ENCODE measurements around the genes CRYBA1, GIT1 and NSRP1.

- PRO-cap, 8 experiments: no peak in any of the 8 experiments
Measured at GRCh38 chr17:28917149-28917974, 14.5 kb upstream of the DHRS13 start.

DNA sequence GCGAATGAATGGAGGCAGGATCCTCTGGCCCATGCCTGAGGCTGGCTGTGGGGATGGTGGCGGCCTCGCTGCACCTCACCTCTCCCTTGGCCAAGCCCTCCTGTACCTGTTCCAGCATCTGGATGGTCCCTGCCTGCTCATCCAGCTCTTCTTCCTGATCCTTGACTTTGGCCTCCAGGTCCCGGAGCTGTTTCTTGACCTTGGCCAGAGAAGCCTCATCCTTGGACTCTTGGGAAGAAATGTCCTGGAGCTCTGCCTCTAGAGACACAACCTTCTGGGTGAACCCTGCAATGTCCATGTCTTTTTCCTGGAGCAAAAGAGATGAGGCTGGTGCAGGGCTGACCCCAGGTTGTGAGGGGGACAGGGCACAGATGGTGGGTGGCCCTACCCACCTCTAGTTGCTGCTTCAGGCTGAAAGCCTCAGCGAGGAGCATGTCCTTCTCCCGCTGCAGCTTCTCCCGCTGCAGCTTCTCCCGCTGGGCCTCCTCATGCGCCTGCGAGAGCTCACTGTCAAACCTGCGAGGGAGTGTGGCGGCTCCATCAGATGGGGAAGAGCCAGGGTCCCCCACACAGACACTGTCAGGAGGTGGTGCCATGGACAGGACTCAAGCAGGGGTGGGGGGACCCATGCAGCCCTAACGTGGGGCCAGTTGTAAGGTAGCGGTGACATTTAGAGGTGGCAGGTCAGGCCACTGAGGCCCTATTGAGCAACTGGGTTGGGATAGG is 51.8 kb downstream of the PIPOX start:
- PRO-cap, 8 experiments: no peak in any of the 8 experiments

GRCh38 chr17:29124824-29125332 is 55.3 kb downstream of the MYO18A start:
- PRO-cap, 8 experiments: no peak in any of the 8 experiments

DNA sequence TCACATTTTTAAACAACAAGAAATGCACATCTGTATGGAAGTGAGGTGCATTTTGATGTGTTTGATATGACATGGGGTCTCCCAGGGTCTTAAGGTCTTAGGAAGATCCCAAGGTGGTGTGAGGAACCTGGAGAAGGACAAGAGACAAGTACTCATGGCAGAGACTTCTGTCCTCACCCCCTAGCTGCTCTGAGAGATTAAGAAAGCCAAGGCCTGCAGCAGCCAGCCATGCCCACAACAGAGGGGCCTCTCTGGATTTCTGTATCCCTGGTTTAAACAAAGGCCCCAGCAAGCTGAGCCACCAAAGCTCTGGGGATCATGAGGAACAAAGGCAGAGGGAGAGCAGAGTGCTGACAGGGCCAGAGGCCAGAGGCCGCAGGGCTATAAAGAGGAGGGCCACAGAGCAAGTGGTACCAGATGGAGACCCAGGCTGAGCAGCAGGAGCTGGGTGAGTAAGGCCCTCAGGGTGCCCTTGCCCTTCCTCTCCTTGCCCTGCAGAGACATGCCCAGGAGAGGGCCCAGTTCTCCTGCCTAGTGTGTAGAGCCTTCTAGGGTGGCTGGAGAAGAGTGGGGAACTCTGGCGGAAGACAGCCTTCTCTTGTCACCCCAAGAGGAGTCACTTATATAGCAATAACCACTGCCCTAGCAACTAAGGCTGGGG is at the start of gene CRYBA1:
Gene CRYBA1, plus strand, starts transcription at position 413 of the 661 bp plus-strand sequence.
- PRO-cap, 8 experiments: no peak in any of the 8 experiments

DNA sequence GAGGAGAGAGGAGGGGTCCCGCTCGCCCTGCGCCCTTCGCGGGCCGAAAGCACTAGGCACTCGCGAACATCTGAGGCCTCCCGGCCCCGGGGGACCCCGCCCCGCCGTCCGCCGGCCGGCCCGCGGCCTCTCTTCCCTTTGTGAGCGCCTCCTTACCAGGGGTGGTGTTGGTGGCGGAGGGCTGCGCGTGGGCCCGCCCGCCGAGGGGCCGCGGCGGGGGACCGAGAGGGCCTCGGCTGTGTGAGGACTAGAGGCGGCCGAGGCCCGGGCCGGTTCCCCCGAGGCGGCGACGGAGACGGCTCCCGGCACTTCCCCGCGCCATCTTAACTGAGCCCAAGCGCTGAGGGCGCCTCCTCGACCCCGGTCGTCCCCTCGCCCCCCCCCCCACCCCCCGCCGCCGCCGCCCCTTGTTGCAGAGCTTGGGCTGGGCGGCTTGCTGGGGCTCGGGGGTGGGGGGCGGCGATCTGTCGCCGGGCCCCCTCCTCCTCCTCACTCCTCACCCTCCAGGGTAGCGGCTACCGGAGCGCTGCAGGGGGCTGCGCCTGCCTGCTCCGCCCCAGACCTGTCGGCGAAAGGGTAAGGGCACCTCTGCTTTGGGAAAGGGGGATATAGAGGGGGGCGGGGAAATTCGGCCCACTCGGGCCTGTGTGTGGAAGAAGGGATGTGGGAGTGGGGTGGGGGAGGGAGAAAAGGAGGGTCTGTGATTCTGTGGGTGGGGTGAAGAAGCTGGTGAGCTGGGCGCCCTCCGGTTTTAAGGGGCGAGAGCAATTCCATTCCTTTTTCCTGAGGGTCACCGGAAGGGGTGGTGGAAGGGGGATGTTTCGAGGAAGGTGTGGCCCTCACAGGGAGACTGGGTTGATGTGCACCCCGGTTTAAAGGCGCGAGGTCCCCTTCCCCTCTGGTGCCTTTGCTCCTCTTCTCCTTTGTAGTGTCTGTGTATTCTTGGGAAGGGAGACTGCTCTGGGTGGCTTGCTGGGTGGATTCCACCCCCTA is 582 bp downstream of the TAOK1 start:
- PRO-cap, 8 experiments: peak in 8 of 8 experiments; most common plus-strand start position 158 of the sequence (in 4); most common minus-strand start position 325 of the sequence (in 5)

GRCh38 chr17:29433655-29434033 is 43.5 kb downstream of the TAOK1 start:
- PRO-cap, 8 experiments: no peak in any of the 8 experiments

DNA sequence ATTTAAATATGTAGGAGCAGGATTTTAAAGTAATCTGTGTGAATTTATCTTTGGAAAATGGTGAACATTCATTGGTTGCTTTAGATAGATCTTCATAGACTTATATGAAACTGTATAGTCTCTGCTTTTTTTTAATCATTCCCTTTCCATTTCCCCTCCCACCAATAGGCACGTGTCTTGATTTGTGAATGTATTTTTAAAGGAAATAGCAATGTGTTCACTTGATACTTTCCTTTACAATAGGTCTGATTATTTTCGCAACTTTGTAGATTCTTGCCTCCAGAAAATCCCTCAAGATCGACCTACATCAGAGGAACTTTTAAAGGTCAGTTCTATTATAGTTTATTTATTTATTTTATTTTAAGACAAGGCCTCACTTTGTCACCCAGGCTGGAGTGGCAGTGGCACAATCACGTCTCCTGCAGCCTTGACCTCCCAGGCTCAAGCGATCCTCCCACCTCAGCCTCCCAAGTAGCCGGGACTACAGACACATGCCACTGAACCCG is 75.2 kb downstream of the ABHD15 start:
- PRO-cap, 8 experiments: no peak in any of the 8 experiments

GRCh38 chr17:29589127-29589957 is at the start of gene GIT1:
GIT1 (minus strand) TSS chr17:29589648.
- PRO-cap, 8 experiments: peak in 8 of 8 experiments; most common plus-strand start chr17:29589737 (in 1); most common minus-strand start chr17:29589648 (in 8)

DNA sequence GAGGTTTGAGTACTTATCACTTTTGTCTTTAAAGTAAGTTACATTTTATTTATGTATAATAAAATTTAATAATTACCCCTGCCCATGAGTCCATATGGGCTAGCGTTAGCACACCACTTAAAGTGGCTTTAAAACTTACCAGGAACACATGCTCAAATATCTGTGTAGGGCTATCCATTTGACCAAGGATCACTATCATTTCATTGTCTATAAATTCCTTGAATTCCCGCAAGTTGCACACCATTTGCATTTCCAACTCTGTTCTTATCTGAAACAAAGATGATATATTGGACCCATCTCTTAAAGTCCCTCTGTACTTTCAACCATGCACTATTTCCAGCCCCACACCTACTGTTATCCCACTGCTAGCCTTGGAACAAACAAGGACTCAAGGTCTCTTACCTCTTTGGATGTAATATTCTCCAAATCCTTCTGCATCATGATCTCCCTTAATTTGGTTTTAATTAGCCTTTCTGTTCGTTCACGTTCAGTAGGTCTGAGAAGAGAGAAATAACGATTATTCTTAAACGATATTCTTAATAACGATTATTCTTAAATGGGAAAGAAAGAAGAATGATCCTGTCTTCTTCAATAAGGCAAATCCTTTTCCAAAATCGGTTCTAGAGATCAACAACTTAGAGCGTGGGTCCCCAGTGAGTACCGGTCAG is 44.1 kb upstream of the CORO6 start:
- PRO-cap, 8 experiments: no peak in any of the 8 experiments

DNA sequence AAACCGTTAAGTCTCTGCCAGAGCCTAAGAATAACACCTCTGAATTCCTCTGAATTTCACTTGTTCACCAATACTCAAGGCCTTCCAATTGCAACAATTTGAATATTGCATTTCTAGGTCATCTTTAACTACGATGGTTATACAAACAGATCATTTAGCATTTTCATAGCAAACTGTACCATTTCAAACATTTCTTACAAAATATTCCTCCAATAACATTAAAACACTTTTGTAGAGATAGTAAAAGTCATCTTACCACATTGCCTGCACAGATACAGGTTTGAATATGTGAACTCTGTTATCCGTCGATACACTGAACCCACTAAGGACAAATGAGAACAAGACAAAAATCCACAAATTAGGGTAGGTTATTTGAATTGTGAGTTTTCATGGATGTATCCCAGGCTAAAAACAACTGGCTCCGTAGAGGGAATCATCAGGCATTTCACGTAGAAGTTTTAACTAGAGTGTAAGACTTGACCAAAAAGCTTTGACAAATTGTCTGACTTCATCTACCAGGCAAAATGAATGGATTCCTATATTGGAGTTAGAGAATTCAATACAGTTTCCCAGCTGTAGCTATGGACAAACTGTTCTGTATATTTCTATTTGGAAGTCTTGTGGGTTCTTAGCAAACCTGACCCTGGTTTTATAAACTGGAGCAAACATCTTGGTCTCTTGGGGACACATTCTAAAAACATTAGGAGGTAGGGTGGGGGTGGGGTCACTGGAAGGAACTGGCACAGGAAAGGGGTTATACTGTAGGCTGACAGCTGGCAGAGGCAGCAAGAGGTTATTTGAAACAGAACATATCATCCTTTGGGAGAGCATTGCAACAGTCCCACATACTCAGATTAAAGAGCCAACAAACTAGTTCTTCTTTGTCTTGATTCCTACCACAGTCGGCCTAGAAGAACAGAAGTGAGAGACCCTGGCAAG is 54.1 kb upstream of the CORO6 start:
- PRO-cap, 8 experiments: no peak in any of the 8 experiments

GRCh38 chr17:30116614-30117776 is at the start of gene NSRP1:
NSRP1 (plus strand) TSS chr17:30116816.
- PRO-cap, 8 experiments: peak in 8 of 8 experiments; most common plus-strand start chr17:30116829 (in 6); most common minus-strand start chr17:30116716 (in 8)

DNA sequence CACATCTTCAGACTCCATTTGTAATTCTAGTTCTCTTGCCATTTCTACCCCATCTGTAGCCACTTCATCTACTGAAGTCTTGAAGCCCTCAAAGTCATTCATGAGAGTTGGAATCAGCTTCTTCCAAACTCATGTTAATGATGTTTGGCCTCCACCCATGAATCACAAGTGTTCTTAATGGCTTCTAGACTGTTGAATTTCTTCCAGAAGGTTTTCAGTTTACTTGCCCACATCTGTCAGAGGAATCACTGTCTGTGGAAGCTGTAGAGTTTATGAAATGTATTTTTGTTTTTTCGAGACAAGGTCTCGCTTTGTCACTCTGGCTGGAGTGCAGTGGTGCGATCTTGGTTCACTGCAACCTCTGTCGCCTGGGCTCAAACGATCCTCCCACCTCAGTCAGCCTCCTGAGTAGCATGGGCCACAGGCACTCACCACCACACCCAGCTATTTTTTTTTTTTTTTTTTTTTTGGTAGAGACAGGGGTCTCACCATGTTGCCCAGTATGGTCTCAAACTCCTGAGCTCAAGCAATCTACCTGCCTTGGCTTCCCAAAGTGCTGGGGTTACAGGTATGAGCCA is 16.1 kb downstream of the NSRP1 start:
- PRO-cap, 8 experiments: peak in 1 of 8 experiments; most common plus-strand start position 360 of the sequence (in 1)

DNA sequence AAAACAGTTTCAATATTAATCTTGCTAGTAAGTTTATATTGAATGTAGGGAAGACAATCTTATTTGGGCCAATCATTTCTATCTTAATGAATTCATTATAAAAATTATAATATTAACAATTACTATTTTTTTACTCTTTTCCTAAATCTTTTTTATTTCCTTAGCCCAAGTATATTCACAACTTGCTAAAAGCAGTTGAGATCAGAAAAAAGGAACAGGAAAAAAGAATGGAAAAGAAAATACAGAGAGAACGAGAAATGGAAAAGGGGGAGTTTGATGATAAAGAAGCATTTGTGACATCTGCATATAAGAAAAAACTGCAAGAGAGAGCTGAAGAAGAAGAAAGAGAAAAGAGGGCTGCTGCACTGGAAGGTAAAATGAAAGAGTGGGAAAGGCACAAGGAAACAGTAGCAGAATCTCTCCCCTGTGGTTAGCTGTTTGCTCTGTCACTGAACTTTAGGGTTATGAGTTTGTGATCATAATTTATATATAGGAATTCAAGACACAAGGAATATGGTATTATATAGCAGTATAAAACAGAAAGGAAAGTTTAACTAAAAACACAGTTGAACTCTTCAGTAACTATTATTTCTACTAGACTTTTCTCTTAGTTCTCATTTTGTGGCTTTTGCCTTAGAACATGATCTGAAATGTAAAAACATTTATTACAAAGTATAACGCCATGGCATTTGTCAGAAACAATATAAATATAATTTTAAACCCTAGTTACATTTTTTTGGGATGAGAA is 56.4 kb downstream of the SLC6A4 start:
- PRO-cap, 8 experiments: no peak in any of the 8 experiments

GRCh38 chr17:30378110-30378625 is 559 bp upstream of the CPD start:
- PRO-cap, 8 experiments: peak in 4 of 8 experiments; most common plus-strand start chr17:30378416 (in 4); most common minus-strand start chr17:30378203 (in 1)

DNA sequence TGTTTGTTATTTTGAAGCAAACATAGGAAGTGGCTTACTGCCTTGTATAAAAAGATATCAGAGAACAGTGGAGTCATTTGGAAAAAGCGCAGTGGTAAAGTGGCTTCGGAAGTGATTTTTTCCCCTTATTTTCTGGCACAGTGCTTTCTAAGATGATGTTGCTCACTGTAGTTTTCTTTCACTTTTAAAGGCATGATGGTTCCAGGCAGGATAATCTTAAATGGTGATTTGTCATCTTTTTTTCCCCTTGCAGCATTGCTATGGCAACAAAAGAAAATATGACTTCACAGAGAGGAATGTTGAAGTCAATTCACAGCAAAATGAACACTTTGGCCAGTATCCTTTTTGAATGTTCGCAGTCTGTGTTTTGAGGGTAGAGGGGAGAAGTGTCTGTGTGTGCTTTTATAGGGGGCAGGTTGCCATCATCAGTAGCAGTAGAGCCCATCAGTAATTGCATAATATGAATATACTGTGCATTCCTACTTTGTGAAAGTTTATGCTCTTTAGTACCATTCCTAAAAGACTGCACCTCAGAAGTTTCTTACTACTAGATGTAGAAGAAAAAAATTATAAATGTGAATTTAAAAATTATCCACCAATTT is 42.6 kb downstream of the GOSR1 start:
- PRO-cap, 8 experiments: no peak in any of the 8 experiments

DNA sequence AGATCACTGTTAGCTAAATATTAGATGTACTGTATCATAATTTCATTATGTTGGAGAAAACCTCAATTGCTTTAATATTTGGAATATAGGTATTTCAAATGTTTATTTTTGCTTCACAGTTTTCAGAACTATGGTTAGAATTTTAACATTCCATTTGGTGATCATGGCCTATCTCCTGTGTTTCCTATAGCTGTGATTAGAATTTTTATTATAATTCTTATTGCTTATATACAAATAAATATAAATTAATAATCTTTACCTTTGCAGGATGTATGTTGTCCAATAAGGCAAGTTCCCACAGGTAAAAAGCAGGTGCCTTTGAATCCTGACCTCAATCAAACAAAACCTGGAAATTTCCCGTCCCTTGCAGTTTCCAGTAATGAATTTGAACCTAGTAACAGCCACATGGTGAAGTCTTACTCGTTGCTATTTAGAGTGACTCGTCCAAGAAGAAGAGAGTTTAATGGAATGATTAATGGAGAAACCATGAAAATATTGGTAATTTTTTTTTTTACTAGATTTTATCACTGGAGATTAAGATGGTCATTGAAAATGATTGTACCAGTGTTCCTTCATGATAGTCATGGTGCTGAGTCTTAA is 55.8 kb downstream of the CRLF3 start:
- PRO-cap, 8 experiments: no peak in any of the 8 experiments

DNA sequence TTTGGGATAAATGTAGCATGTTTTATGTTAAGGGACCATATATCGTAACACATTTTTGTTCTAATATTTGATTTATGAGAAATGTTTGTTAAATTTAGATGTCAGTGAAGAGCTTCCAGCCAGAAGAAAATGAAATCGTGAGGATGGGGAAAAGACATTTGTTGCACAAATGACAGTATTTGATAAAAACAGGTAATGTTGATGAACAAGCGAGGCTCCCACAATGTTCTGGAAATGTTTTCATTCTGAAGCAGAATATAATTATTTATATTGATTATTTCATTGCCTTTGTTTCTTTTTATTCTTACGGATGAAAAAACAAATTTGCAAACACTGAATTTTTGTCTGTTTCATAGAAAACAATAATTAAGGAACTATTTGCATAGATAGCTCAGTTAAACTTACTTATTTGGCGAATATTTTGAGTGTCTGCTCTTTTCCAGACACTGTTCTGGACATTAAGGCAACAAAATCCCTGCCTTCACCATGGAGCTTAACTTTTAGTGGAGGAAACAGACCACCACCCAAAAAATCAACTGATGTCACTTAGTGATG is 54.6 kb downstream of the CRLF3 start:
- PRO-cap, 8 experiments: no peak in any of the 8 experiments

GRCh38 chr17:31121522-31122287 is 26.9 kb downstream of the NF1 start:
- PRO-cap, 8 experiments: no peak in any of the 8 experiments

DNA sequence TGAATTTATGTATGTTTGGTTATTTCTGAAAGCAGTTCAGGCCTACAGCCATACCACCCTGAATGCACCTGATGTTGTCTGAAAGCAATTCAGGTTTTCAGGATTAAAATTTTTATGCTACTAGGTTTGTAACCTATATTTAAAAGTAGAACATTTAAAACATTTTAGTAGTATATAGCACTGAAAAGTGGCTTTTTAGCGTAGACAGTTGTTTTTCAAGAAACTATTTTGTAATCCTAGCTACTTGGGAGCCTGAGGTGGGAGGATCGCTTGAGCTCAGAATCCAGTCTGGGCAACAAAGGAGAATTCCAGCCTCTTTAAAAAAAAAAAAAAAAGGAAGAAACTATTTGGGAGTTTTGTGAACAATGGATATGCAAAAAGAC is 17.8 kb downstream of the OMG start:
- PRO-cap, 8 experiments: no peak in any of the 8 experiments

DNA sequence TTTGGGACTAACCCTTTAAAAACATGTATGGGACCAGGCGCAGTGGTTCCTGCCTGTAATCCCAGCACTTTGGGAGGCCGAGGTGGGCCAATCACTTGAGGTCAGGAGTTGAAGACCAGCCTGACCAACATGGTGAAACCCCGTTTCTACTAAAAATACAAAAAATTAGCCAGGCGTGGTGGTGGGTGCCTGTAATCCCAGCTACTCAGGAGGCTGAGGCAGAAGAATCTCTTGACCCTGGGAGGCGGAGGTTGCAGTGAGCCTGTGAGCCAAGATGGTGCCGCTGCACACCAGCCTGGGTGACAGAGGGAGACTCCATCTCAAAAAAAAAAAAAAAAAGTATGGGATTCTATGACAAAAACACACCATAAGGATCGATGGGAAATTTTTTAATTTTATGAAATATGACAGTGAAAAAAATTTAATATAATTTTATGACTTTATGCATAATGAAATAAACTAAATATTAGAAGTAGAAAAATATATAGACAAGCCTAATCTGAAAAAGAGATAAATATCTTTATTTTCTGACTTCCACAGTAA is 1.6 kb downstream of the EVI2B start:
- PRO-cap, 8 experiments: peak in 1 of 8 experiments; most common plus-strand start position 221 of the sequence (in 1)

All from peripheral blood mononuclear cell (primary cell).